Left lung (tissue), 1 donor: ENCODE measurements around the gene CTSZ.

GRCh38 chr20:57950752-57950951 lies 200.1 kb upstream of the C20orf85 start:
- PRO-cap, result unidirectional peak, plus-strand start at chr20:57950810

DNA sequence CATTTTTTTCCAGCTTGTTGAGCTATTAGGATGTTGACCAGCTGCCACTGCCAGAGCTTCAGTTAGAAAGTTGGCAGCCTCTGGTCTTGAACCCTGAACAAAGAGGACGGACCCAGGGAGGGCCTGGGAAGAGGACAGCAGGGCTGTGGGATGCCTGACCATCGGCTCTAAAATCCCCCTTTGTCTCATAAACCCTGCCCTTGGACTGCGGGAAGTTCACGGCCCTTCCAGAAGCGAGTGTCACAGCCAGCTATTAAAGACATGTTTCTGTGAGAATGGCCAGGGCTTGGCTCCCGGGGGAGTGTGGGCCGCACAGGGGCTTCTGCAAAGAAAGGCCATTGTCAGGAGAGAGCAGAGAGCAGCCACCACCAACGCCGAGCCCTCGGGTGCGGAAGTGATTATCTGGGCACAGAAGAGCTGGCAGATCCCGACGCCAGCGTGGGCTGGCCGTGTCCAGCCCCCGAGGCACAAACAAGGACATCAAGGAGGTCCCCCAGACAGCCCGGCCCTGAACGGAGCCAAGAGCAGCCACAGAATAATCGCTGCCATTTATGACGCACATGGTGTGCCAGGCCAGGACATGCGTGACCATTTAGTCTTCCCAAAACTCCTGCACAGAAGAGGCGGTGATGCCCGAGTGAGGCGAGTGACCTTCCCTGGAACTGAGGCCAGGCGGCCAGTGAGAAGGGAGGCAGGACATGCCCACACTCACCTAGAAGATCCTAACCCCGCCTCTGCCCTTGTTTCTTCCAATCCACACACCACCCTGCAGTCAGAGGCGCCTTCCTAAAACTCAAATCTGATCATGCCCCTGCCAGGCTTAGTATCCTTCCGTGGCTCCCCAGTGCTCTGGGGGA lies 111.0 kb upstream of the C20orf85 start:
- PRO-cap, result no peak

DNA sequence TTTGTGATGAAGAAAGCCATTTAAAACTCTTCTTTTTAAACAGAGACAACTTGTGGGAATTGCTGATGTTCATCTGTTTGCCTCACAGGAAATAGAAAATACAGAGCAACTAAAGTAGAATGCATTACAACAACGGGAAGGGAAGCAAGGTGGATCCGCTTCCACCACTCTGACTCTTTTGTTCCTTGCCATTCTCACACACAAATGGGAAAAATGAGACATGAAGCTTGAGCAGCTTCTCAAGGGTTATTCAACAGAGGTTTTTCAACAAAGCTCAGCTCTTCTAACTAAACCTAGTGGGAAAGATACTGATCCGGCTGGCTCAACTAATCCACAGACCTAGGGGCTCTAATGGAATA lies 6.2 kb upstream of the RAB22A start:
- PRO-cap, result no peak

GRCh38 chr20:58311120-58311621 lies 1.7 kb downstream of the RAB22A start:
- PRO-cap, result no peak

GRCh38 chr20:58336453-58337062 lies 27.0 kb downstream of the RAB22A start:
- PRO-cap, result no peak

DNA sequence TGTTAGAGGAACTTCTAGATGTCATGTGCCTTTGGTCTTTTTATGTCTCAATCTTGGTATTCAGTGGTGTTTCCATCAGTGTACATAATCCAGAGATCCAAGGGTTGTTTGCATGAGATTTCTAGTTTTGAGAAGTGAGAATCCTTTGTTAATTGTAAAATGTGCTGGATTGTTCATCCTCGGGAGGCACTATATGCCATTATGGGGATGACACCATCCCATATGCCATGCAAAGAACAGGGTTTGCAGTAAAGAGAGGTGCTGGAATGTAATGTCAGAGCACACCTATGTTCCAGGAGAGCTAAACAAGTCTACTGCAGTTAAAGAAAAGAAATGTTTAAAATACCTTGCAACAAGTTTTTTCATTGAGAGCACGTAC lies 29.2 kb downstream of the RAB22A start:
- PRO-cap, result no peak

GRCh38 chr20:58373629-58374980 lies 14.9 kb upstream of the VAPB start:
- PRO-cap, result no peak

DNA sequence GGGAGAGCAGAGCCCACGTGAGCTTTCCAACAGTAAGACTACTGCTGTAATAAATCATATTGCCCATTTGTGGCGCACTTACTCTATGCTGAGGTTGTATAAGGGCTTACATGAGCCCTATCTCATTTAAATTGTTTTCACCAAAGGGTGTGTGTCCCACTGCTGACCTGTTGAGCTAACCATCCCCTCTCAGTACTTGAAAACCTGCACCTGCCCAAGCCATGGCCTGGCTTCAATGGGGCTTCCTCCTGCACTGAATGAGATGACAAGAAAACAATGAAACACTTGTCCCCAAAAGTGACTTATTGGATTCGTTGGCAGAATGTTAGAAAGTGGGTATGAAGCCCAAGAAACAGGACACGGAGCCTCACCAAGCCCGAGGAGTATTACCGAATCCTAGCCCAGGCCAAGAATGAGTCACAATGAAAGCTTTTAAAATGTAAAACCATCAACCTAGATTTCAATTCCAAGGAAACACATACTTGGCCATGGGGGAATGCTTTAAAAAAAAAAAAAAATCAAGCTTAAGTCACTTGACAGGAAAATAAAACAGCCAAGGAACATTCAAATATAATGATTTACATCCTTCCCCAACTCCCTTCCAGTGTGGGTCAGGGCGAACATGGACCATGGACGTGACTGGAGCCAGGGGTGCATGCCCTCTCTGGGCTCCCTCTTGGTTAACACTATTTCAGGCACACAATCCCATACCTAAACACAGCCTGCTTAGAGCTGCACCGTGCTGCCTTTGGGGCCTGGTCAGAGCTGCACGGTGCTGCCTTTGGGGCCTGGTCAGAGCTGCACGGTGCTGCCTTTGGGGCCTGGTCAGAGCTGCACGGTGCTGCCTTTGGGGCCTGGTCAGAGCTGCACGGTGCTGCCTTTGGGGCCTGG lies 3.2 kb upstream of the STX16 start:
- PRO-cap, result no peak

GRCh38 chr20:58651451-58651763 lies 324 bp downstream of the STX16 start:
- PRO-cap, result bidirectional peak, plus-strand start at chr20:58651700, minus-strand start at chr20:58651619

DNA sequence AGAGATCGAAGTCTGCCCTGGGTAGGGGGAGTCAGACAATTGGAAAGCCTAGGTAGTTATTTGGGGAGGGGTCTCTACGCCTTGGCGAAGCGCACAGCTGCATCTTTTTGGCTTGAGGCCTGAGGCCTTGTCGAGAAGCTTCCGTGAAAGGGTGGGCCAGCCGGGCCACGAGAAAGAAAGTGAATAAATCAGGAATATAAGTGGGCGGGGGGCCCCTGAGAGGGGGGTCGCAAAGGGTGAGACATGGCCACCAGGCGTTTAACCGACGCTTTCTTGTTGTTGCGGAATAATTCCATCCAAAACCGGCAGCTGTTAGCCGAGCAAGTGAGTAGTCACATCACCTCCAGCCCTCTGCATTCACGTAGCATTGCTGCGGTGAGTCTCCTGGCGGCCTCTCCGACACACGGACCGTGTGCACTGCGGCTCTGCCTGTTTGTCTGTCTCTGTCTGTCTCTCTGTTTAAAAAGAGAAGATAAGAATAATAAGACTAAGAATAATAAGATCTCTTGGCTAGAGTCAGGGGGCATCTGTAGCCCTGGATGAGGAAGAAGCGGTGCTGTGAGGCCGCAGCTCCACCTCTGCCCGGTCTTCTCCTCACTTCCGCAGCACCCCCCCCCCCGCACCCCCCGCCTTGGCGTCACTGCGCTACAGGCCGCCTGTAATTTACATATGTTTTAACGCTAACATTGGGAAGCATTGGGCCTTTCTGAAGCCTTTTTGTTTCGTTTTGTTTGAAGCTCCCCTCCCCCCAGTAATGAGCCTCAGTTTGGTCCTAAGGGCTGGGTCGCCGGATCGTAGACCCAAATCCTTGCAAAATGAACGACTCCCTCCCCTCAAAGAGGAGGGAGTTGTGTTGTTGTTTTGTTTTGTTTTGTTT lies 919 bp downstream of the STX16 start:
- PRO-cap, result bidirectional peak, plus-strand start at position 367 of the sequence, minus-strand start at position 353 of the sequence; bidirectional peak, plus-strand start at position 764 of the sequence, minus-strand start at position 595 of the sequence

DNA sequence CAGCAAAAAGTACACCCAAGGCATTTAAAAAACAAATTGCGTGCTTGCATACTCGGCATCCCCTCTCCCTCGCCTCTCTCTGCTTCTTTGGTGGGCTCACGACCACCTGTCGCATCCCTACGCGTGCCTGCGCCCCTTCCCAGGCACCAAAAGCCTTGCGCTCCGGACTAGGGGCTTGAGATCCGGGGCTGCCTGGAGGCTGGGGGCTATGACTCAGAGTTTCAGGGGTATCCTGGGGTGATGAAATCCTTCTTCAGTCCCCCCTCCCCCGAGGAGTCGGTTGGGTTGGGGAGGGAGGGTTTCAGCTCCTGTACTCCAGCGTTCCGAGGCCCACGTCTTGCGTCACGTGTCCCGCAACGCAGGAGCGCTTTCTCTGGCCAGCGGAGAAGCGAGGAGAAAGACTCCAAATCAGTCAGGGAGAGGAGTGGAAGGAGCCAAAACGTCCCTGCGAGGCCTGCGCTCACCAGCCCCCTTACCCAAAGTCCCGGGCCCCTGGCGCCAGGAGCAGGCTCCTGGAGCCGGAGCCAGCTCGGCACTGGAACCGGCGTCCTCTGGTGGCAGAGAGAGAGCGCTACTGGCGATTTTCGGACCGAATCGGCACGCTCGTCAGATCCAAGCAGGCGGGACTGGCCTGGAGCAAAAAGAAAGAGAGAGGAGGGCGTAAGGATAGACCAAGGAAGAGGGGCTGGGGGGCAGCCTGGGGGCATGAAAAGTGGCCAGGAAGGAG lies 38.7 kb upstream of the GNAS start:
- PRO-cap, result no peak

- PRO-cap, result bidirectional peak, plus-strand start at chr20:58890554, minus-strand start at chr20:58890605
Observed at GRCh38 chr20:58890234-58890719, 944 bp upstream of the GNAS start.

GRCh38 chr20:58893479-58894522 lies 2.6 kb downstream of the GNAS start:
- PRO-cap, result no peak

GRCh38 chr20:58987733-58988414 lies 6.8 kb downstream of the NELFCD start:
- PRO-cap, result no peak

DNA sequence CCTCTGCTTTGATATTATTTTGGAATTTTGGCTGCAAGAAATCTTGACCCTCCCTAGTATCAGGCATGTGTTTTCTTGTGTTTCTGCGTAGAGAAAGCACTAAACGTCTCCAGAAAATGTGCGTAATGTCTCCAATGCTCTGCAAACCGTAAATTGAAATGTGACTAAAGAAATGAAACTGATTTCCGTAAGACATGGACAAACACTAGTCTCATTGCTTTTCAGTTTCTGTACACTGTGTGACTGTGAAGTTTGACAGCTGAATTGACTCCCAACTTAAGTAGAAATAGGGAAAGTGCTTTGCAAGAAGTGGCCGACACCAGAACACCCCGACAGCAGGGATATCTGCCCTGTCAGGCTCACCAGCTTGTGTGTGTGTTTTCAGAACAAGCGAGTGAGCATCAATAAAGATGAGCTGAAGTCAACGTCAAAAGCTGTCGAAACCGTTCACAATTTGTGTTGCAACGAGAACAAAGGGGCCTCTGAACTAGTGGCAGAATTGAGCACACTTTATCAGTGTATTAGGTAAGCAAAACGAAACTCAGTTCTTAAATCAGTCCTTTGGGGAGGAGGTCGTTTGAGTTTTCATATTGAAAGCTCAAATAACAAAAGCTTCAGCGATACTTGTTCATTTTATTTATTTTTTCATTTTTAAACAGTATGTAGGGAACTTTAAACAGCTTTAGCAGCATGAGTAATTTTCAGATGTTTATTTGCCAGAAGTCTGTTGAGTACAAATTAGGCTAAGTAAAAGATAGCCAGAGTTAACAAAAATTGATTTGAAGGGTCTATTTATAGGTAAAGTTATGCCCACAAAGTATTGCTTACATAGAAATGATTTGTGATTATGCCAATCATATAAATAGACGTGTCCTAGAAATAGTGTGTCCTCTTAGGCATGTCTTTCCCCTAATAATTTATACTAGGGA lies 10.7 kb downstream of the NELFCD start:
- PRO-cap, result unidirectional peak, minus-strand start at position 339 of the sequence

DNA sequence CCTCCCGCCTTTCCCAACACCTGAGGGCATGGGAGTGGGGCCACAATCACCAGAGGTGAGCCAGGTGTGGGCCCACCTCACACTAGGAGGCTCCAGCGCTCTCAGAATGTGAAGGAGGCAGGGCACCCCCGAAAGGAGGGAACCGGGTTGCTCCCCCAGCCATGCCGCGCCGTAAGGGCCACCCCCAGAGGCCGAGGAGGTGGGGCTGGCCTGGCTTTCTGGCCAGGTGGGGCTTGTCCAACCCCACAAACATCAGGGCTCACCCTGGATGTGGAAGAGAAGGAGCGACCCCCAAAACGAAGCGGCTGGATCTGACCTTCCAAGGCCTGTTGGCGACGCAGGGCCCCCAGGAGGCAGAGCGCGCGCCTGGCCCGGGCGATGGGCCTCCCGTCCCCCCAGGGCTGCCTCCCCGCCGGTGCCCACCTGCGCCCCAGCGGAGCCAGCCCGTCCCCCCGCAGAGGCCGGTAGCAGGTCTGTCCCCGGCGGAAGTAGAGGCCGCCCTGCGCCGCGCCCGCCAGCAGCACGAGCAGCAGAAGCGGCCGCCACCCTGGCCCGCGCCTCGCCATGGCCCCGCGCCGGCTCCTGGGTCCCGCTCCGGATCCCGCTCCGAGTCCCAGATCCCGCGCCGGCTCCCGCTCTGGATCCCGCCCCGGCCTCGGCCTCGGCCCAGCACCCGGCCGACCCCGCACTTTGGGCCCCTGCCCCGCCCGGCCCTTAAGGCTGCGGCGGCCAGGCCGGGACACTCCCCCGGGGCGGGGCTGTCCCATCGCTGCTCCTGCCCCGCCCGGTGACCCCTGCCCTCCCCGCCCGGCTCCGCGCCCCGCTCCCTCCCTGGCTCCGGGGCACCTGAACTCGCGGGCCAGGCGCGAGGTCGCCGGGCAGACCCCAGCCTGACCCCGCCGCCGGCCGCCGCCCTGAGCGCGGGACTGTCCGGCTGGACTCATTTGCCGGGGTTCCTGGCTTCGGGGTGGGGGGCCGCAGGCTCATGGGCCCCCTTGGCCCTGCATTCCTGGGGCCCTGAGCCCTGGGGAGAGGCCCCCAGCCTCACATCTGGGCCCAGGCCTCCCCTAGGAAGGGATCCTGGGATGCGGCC lies at the start of gene CTSZ:
Gene CTSZ, minus strand, starts transcription at position 692 of the 1,093 bp plus-strand sequence.
- PRO-cap, result bidirectional peak, plus-strand start at position 855 of the sequence, minus-strand start at position 692 of the sequence

GRCh38 chr20:59040957-59041409 lies 1.6 kb downstream of the PRELID3B start:
- PRO-cap, result no peak

- PRO-cap, result no peak
Observed at GRCh38 chr20:59151624-59152257, 11.9 kb upstream of the ZNF831 start.

- PRO-cap, result no peak
Observed at GRCh38 chr20:59777177-59777689, 156.2 kb downstream of the SYCP2 start.

- PRO-cap, result unidirectional peak, plus-strand start at chr20:59836018
Observed at GRCh38 chr20:59835503-59836606, 97.6 kb downstream of the SYCP2 start.